LHCN-M2 (cell line): ENCODE measurements around a stretch of chr11.

GRCh38 chr11:38989012-38989428 is 2391.0 kb upstream of the RAG2 start:
- RAMPAGE, long total RNA: no peak

DNA sequence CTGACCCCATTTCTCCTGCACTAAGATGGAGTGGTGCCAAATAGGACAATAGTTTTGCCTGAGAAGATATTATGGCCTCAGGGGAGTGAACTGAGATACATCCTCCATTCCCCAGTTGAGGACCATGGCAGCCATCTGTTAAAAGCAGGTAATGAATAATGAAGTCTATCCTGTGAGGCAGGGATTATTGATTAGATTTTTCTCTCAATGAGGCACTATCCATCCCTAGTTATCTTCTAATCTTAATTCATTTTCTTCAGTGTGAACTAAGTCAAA is 1530.8 kb downstream of the LRRC4C start:
- RAMPAGE, long total RNA: no peak

DNA sequence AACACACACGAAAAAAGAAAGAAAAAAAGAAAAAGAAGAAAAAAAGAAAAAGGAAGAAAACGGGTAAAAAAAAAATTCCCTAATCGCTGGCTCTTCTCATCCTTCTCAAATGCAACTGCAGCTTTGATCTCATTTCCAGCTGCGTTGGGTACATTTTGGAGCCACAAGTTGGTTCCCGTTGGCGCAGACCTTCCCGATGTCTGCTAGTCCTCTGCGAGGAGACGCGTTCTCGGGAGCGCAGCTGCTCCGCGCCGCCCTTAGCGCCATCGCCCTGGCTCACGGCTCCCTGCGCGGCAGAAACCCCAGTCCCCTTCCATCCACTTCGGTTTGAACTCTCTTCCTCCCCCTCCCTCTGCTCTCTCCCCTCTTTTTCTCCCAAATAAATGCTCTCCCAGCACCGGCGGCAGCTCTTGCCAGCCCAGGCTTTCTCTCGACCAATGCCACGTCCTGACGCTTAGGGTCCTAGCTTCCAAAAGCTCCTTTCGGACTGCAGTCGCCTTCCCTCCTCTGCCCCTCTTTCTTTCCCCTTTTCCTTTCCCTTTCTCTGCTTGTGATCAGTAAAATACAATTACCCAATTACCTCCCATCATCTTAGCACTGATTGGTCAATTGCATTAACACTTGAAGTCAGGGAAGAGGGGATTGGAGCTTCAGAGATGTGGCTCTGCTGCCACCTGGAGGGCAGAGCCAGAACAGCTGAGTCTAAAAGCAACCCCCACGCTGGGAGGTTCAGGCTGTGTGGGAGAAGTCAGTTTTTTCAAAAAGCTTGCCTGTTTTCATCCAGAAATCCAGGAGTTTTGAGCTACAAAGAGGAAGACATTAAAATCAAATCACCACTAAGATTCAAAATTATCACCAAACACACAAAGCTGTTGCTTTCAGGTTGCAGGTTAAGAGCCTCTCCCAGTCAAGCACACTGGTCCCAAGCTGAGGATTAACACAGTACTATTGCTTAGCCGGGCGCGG is 1165.6 kb downstream of the LRRC4C start:
- RAMPAGE, long total RNA: no peak

GRCh38 chr11:41377594-41378135 is 81.8 kb downstream of the LRRC4C start:
- RAMPAGE, long total RNA: no peak

DNA sequence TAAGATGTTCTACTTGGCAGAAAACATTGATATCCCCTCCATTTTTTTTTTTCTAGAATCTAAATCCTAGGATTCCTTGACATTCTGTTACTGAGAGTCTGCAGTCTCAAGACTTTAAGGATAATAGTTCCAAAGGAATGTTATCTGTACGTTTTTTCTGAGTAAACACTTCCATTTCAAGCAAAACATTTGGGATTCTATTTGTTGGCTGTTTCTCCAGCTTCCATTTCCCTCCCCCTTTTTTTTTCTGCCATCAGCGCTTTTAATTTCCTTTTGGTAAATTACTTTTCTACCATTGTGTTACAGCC is 402.1 kb upstream of the LRRC4C start:
- RAMPAGE, long total RNA: no peak

- RAMPAGE, long total RNA: no peak
Measured at GRCh38 chr11:43555084-43555757, 125.3 kb upstream of the HSD17B12 start.

DNA sequence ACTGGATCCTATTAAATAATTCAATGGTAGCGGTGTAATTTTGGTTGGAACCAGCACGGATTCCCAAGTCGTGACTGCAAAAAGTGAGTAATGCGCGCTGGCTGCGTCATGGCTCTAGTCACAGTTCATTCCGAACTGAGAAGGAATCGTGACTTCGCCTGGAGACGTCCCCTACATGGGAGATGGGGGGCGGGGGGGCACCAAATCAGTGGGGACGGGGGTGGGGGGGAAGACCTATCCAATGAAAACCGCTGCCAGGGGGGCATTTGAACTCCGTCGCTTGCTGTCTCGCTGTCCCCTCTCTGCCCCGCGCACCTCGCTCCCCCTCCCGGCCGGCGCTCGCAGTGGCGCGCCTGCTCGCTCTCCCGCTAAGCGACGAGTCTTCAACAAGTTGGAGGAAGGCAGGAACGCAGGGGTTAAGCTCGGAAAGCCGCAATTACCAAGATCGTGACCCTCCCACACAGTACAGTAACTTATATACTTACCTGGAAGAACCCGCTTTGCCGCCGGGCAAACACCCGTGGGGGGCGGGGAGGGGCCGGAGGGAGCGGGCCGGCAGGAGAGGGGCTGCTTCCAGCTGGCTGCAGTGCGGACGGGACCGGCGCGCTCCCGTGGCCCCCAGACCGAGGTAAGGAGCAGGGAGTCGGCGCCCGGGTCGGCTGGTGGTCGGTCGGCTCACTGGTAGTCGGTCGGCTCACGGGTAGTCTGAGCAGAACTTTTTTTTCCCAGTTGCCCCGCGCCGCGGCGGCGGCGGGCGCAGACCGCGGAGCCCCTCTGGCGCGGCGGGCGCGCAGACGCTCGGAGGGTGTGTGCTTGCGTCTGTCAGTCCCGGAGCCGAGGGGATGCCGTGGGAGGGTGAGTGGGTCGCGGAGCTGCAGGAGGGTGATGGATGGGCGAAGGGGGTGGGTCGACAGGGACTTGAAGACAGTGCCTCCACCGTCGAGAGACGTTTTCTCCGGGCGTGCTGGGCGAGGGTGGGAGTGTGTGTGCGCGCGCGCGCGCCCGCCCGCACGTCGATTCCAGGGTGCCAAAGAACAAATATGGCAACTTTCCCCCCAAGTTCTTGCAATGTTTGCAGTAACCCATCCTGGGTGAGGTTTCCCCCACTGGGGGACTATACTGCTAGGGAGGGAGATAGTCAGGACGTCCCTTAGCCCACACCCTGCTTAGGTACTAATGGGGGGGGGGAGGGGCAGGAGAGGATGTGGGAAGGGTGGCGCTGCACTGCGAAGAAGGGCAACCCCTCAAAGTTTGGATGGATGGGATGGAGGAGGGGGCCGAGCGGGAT is 101.2 kb upstream of the HSD17B12 start:
- RAMPAGE, long total RNA: no peak

GRCh38 chr11:43724234-43724934 is 43.8 kb downstream of the HSD17B12 start:
- RAMPAGE, long total RNA: no peak

- RAMPAGE, long total RNA: no peak
Measured at GRCh38 chr11:43808088-43808373, 72.6 kb upstream of the ALKBH3 start.

DNA sequence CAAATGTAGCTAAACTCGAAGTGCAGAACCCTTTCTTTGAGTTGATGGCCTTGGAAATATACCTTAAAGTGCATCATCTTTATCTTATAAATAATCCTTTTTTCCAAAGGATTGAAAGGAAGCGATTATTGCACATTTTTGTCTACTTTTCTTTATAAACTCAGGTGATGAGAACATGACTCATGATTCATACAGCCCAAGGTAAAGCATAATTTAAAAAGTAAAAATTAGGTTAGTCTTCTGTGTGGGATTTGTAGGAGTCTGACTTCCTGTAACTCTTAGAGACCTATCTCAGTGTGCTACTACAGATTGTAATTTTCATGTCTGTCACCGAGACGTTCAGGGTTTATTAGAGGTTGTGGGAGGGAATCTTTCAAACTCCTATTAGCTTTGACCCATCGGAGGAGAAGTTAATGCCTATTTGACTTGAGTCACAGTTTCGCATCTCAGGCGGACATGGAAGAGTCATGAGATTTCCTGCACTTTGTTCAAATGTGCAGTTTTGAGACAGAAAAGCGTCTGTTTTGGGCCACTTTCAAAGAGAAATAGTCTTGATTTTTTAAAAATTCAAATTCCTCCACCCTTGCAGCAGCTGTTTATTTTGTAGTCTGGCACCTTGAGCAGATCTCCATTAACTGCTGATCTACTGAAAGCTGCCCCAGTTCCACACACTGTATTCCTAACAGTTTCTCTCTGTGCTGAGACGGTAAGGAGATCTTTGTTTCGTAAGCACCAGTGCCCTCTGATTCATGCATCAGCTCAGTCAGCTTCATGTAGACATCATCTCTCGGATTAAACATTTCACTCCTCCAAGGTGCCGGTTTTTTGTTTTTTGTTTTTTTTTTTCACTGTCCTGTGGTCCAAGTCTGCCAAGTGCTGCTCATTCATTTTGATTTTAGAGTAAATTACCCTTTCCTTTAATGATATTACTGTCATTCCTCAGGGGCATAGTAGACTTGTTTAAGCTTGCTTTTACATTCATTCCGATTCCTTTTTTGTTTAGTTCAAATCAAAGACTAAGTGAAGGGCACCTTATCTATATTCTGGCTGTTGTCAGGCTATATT is 24.3 kb downstream of the ALKBH3 start:
- RAMPAGE, long total RNA: no peak

DNA sequence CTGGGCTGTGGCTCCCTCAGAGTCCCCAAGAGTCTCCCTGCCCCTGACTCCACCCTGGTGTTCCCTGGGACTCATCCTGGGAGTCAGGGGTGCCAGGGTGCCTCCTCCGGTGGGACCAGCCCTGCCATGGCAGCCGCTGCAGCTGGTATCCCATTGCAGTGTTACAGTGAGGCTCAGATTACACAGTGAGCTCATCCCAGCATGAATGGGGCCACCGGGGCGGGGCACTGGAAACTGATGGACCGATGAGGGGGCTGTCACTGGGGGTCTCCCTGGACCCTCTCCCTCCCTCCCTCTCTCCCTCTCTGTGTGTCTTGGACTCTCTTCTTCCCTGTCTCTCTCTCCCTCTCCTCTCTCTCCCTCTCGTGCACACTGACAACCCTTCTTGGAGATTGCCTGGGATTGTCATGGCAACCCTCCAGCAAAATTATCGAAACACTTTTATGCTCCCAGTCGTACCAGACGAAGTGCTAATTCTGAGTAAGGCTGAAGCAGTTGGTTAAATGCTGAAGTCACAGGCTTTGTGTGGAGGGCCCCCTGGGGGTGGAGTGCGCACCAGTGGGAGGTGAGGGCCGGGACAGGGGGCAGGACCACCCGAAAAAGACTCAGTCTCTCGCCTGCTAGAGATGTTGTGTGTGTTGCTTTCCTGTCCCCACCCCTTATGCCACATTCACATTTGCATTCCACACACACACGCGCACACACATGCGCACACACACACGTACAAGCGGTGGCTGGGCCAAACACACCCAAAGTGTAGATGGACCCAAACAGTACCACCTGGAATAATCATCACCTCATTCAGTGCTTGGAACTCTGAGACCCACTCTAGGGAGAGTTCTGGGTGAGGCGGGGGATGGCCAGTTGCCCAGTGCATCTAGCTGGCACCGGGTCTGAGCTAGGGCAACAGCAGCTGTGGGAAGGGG is 8.4 kb upstream of the C11orf96 start:
- RAMPAGE, long total RNA: no peak

- RAMPAGE, long total RNA: no peak
Measured at GRCh38 chr11:43962243-43962853, 19.9 kb downstream of the C11orf96 start.

- RAMPAGE, long total RNA: no peak
Measured at GRCh38 chr11:44530414-44530613, 35.1 kb upstream of the CD82 start.

DNA sequence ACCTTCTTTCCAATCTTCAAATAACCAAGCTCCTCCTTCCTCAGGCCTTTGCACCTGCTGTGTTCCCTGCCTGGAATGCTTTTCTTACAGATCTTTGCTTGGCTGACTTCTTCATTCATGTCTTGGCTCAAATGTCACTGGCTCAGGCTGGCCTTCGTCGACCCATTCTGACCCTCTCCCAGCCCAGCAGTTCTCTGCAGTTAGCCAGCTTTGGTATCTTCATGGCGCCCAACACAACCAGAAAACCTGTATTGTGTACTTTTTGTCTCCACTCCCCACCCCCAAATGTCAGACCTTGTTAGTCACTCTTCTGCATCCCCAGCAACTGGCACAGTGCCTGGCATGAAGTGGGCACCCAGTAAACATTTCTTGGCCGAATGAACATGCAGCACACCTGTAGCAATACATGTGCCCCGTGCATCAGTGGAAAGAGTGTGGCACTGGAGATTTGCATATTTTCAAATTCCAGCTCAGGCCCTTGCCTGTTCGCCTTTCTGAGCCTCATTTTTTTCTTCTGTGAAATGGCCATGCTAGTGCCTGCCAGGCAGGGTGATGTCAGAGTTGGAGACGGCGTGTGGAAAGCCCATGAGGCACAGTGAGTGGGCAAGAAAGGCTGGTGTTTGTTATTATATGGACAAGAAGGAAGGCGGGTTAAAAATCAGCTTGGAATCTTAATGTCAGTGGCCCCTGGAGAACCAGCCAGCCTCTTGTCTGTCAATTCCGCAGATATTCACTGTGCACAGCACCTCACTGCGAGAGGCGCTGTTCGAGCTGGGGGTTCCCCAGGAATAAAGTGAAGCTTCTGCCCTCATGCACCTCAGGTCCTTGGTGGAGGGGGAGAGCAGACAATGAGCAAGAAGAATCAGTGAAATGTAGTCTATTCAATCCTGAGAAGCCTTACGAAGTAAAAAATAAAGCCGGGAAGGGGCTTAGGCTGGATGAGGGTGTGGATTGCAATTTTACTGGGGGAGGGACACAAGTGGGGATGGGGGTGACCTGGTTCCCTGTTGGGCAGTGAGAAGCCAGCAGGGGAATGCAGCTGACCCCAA is 38.8 kb downstream of the CD82 start:
- RAMPAGE, long total RNA: no peak

GRCh38 chr11:44671027-44671497 is 55.7 kb upstream of the TSPAN18 start:
- RAMPAGE, long total RNA: no peak

DNA sequence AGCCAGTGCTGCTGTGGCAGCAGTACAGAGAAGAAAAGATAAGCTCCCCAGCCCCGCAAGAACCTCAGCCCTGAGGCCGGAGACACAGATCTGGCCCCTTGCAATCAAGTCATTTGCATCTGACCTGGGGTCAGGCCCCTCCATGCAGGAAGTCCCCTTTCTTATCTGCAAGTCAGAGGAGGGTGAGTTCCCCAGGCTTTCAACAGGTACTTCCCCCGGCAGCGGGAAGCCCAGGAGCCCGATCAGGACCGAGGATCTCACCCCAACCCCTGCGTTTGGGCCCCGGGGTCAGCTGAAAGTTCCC is 502 bp upstream of the TSPAN18 start:
- RAMPAGE, long total RNA: no peak

DNA sequence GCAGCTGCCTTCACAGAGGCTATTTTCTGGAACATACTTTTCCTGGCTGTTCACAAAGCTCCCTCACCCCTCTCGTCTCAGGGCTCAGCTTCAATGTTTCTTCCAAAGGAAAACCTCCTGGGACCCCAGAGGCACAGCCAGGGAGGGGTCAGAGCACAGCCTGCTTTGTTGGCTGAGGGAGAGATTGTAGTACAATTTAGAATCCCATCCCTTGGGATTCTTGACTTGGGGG is 57.0 kb downstream of the TSPAN18 start:
- RAMPAGE, long total RNA: no peak

- RAMPAGE, long total RNA: no peak
Measured at GRCh38 chr11:44950021-44950457, 644 bp downstream of the TP53I11 start.

- RAMPAGE, long total RNA: no peak
Measured at GRCh38 chr11:44977572-44978170, 27.0 kb upstream of the TP53I11 start.

DNA sequence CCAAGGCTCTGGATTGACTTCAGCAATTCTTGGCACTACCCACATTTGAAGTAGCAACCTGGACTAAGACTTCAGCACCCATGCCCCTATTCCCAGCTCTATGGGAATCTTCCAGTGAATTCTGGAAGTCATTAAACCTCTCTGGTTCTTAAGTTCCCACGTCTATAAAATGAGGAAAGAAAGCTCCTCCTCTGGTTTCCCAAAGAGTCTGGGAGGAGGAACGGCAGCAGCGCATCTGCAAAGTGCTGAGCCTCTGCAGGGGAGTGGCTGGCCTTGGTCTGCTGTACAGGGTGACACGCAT is 73.6 kb upstream of the TP53I11 start:
- RAMPAGE, long total RNA: no peak